ENCODE results near the genes C1orf94 and C1orf216.

DNA sequence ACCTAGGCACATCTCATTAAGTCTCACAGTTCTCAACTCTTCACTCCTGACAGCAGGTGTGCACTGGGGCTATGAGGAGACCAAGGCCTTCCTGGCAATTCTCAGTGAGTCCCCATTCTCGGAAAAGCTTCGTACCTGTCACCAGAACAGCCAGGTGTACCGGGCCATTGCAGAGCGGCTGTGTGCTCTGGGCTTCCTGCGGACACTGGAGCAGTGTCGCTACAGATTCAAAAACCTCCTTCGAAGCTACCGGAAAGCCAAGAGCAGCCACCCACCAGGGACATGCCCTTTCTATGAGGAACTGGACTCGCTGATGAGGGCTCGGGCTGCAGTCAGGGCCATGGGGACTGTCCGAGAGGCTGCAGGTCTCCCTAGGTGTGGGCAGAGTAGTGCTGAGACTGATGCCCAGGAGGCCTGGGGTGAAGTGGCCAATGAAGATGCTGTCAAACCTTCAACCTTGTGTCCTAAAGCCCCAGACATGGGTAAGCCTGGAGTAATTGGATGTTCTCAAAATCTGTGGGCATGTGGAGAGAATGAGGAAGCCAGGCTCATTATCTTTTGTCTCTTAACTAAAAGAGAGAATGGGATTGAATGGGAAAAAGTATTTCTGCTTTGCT, 20.8 kb downstream of the ZSCAN20 start:
- PRO-cap, result no peak

- PRO-cap, result no peak
Measured at GRCh38 chr1:33902891-33903201, 39.0 kb downstream of the HMGB4 start.

GRCh38 chr1:34176554-34177083, at the start of gene C1orf94:
TSS of gene C1orf94 (plus strand) at chr1:34176907.
- PRO-cap, result no peak

- PRO-cap, result no peak
Measured at GRCh38 chr1:34177146-34177678, 505 bp downstream of the C1orf94 start.

GRCh38 chr1:34762334-34763292, 3.1 kb downstream of the GJB4 start:
- PRO-cap, result no peak

DNA sequence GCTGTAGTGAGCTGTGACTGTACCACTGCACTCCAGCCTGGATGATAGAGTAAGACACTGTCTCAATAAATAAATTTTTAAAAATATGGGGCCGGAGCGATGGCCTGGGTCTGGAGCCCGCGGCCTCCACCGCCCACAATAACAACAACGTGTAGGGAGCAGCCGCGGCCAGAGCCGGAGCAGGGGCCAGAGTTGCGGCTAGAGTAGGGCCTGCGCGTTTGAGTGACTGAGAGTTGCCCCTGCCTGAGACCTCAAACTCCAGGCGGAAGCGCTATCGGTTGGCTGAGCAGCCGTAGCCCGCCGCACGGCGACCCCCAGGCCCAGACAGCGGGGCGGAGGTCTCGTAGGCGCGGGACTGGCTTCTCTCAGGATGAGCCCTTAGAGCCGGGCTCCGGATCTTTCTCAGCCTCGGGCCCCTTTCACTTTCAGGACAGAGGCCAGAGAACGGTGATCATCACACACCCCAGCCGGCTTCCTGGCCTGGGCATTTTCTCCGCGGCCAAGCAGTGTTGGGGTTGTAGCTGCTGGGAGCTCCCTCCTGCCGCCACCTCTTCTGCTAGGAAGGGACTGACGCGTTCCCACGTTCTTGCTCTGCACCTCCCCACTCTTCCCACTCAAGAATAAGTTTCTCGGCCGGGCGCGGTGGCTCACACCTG, 41.6 kb downstream of the ZMYM1 start:
- PRO-cap, result no peak

DNA sequence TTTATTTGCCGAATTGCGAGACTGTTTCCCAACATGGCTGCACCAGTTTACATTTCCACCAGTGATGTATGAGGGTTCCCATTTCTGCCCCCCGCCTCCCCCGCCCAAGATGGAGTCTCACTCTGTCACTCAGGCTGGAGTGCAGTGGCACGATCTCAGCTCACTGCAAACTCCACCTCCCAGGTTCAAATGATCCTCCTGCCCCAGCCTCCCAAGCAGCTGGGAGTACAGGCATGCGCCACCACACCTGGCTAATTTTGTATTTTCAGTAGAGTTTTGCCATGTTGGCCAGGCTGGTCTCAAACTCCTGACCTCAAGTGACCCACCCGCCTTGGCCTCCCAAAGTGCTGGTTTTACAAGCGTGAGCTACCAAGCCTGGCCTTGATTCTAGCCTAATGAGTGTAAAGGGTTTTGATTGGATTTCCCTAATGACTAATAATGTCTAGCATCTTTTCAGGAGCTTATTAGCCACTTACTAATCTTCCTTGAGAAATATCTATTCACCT, 20.7 kb downstream of the SFPQ start:
- PRO-cap, result no peak

DNA sequence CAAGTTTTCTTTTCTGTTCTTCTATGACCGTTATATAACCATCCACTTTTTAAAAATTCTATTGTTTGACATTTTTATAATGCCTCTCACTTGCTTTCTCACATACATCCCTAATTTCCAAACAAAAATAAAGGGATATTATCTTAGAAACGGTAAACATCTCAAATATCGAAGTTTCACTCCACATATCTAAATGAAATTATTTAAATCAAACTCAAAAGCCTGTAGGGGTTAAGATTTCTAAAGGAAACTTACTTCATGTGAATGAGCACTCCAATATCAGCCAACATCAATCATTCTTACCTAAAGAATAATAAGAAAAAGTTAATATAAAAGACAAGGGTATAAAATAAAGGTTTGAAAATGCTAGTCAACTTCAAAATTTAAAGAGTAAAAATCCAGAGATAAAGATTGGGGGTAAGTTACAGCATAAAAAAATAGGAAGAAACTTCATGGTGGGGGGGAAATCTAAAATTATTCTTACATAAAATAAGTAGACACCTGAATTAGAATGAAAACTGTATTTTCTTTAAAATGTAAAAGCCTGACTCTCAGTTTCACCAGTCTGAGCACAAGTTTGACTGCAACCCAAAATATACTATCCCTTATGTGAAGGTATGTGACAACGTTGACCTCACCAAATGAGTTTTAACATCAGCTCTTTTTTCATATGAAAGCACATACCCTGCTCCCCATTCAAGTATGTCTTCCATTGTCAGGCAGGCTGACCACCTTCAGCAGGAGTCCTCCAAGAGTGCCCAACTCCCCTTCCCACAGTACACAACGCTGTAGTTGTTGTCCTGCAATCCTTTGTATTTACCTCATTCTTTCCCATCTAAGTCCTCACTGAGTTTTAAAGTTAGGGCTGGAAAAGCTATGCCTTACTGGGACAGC, 15.0 kb downstream of the SFPQ start:
- PRO-cap, result no peak

DNA sequence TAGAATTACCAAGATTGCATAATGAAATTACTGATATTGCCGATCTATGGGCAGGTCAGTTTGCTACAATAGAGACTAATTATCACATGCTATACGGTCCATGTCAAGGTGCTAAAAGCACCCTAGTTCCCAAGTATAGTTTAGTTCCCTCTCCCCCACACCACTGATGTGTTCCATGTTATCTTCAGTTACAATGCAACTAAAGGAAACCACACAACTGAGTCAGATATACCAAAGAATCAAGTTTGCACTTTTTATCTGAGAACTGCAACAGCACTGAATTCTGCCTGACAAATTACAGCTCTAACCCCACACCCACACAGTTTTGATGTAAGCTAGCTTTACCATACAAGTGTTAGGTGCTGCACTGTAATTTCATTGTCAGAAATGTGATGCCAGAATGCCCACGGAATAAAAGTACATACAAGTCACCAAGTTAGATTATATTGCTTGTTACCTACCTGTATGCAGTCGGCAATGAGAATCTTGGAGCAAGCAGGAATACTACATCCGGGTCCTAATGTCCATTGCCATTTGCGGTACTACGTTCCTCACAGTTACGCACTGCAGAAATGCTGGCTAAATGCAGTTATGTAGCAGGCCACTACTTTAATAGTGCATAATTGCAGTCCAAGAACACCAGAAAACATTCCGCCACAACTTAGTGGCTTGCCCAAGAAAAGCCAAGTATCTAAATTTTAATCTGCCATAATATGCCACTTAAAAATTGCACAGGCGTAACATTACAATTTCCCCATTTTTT, 12.1 kb downstream of the SFPQ start:
- PRO-cap, result no peak

DNA sequence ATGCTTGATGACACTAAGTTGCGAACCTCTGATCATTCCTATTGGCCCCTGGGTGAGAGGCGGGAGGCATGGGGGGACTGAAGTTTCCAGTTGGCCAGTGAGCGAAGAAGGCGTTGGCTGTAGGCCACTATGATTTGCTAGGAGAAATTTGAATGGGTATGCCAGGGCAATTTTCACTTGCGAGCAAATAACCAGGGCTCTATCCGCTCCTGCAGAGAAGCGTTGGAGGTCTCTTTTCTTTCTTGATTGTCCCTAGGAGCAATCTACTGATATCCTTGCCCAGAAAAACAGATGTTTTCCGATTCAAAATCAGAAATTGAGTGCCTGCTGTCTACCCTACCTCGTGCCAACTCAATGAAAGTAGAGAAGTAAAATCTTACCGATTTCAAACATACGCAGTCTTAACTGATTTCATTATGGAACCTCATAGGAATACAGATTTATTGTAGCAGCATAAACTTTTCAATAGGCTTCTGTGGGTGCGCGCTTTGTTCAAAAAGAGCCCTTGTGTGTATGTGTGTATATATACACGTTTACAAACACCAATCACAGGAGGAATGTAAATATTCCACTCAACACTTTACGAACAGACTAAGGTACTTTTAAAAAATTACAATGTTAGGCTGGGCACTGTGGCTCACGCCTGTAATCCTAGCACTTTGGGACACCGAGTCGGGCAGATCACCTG, 438 bp upstream of the SFPQ start:
- PRO-cap, result no peak

- PRO-cap, result no peak
Measured at GRCh38 chr1:35350719-35351342, 82.3 kb downstream of the ZMYM4 start.

DNA sequence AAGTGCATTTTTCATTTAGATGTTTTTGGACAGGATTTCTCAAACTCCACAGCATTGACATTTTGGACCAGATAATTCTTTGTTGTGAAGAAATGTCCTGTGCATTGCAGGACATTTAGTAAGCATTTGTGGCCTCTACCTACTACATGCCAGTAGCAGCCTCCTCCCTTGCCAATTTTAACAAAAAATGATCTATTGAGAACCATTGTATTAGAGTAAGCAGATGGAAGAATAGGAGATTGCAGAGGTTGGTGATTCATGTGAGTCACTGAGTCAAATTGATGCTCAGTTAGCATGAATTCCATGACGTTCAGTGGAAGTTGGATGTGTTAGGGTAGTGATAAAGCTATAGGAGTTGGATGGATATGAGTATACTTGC, 94.8 kb downstream of the ZMYM4 start:
- PRO-cap, result no peak

DNA sequence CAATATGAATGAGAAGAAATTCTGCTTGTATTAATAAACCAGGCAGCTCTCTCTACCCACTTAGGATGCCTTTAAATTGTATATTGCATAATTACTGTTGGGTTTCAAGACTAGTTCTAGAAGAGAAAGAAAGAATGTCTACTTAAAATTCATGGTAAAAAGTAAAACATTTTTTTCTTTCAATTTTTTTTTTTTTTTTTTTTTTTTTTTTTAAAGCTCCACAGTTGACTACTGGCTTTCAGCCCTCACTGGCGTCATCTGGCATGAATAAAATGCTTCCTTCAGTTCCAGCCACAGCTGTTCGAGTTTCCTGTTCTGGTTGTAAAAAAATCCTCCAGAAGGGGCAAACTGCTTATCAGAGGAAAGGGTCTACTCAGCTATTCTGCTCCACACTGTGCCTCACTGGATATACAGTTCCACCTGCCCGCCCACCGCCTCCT, 101.7 kb downstream of the ZMYM4 start:
- PRO-cap, result no peak

DNA sequence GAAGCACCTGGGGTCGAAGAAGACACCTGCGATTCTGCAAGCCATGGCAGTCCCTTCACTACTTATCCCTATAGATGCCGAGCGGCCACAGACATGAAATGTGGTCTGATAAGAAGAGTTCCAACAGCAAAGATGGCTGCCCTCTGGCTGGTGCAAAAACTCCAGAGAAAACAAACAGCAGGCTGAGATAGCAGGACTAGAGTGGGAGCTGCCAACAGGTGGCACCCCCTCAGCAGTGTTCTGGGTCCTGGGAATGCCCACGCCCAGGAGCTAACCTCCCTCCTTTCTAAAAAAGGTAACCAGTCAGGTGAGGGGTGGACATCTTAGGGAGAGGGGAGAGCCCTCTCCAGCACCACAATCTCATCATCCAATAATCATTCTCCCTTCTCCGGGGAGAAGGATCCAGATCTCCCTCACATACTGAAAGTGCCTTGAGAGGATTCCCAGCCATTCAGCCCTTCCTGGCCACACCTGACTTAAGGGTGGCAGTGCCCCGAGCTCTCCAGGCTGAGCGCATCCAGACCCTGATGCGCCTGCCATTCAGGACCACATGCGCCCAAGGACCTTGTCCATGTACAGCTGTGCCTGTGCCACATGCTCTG, 121.4 kb downstream of the KIAA0319L start:
- PRO-cap, result no peak

GRCh38 chr1:35717551-35718232, 992 bp downstream of the C1orf216 start:
- PRO-cap, result no peak

DNA sequence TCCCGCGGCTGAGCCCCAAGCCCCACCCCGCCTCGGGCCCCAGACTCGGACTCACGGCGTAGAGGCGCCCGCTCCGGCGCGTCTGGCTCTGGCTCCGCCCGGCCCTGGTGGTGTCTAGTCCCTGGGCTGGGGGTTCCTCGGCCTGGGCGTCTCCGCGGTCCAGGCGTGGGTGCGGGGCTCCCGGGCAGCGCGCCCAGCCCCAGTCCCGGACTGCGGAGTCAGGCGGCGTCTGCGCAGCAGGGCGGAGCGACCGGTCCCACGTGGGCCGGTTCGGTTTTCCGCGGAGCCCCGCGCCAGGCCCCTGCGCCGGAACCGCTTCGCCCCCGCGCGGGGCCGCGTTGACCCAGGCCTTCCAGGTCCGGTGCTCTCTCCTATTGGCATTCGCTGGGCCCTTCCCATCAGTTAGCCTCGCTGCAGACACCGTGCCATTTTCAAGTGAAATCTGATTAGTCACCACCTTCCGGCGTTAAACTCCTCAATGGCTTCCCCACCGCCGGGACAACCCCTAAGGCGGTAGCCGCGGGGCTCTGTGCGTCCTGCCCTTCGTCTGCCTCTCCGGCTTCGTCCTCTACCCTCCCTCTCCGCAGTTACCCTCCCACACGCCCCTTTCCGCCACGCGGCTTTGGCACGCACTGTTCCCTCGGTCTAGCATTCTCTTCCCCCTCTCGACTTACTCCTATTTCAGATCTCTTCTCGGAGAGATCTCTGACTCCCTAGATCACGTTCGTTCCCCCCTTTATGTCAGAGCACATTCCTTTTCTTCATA, at the start of gene C1orf216:
Gene C1orf216 (minus strand): TSS at position 233 of the 766 bp plus-strand sequence.
- PRO-cap, result no peak

- PRO-cap, result no peak
Measured at GRCh38 chr1:35753694-35754117, 16.1 kb downstream of the CLSPN start.

DNA sequence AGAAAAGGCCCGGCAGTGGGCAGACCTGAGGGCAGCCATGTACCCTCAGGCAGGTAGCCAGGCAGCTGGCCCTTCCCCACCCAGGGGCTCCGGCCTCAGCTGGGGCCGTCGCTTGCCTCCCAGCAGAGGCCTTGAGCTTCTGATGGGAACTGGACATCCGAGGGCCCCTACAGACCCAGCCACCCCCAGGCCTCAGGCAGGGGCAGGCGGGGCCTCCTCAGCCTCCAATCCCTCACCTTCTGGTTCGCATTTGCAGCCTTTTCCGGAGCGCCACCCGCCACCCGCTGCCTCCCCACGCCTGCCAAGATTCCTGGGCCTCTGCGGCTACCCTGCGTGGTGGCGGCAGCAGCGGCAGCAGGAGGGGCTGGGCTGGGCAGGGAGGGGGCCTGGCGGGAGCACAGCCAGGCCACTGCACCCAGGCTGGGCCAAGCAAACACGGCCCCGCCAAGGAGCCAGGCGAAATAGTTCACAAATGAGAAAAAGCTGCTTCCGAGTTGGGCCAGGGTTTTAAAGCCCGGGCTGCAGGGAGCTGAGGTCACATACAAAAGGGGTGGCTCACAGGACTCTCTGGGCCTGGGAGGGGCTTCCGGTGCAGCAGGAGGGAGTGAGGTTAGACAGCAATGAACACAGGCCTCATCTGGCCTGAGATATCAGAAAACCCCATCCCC, 9.9 kb downstream of the COL8A2 start:
- PRO-cap, result no peak

GRCh38 chr1:36155737-36156006, 288 bp upstream of the MAP7D1 start:
- PRO-cap, result bidirectional peak, plus-strand start at chr1:36156182, minus-strand start at chr1:36155860

GRCh38 chr1:36231244-36231666, 7.0 kb downstream of the THRAP3 start:
- PRO-cap, result no peak

Data from neutrophil (primary cell).